ENCODE results near the genes GRAMD2B, ALDH7A1, ISOC1 and CHSY3.

DNA sequence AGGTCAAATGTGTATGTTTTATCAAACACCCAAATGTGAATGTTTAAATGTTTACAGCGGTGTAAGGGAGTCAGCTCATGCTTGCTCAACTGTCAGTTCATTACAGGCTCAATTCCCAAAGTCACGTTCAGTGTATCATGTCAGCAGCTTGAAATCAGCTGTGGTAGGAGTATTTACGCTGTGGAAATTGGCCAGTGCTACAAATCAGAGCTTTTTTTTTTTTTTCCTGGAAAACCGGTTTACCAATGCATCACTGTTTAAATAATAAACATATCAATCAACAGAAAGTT is 57.8 kb upstream of the GRAMD2B start:
- RRBS: no CpG with 5 or more reads among the region's 4 CpGs

- RRBS: under 1% methylated on average over 8 of the region's 50 CpGs
These were observed at the start of gene GRAMD2B for GRCh38 chr5:126422704-126424058. Gene GRAMD2B, plus strand, starts transcription at chr5:126423409.

GRCh38 chr5:126446246-126447325 is 23.4 kb downstream of the GRAMD2B start:
- RRBS: no CpG with 5 or more reads among the region's 9 CpGs

DNA sequence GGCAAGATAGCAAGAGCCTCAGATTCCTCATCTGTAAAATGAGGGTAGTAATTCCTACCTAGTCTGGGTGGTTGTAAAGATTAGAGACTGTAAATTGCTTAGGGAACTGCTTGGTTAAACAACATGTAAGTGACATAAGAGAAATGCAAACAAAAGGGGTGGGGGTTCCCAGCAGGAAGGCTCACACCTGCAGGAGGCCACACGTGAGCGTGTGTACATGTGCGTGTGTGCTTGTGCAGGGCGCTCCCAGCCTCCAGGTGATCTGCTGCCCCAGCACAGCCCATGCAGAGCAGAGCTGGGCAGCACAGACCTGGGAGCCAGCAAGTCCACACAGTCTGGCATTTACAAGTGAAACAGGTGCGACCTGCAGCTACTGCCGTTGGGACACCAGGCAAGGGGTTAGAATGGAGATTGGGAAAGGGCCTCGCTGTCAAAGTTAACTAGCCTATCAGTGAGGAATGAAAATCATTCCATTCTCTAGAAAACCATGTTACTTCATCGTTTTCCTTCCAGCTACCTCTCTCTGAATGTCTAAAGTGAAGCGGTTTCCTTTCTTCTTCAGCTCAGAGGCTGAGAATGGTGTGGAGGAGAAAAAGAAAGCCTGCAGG is 41.8 kb downstream of the GRAMD2B start:
- RRBS: no CpG with 5 or more reads among the region's 9 CpGs

- RRBS: no CpG with 5 or more reads among the region's 10 CpGs
These were observed 79.0 kb downstream of the GRAMD2B start for GRCh38 chr5:126502086-126502655.

GRCh38 chr5:126509335-126509983 is 85.6 kb downstream of the ALDH7A1 start:
- RRBS: no CpG with 5 or more reads among the region's 8 CpGs

- RRBS: 4% methylated on average over 12 of the region's 61 CpGs
These were observed at the start of gene ALDH7A1 for GRCh38 chr5:126594608-126595825. Gene ALDH7A1, minus strand, starts transcription at chr5:126595219.

DNA sequence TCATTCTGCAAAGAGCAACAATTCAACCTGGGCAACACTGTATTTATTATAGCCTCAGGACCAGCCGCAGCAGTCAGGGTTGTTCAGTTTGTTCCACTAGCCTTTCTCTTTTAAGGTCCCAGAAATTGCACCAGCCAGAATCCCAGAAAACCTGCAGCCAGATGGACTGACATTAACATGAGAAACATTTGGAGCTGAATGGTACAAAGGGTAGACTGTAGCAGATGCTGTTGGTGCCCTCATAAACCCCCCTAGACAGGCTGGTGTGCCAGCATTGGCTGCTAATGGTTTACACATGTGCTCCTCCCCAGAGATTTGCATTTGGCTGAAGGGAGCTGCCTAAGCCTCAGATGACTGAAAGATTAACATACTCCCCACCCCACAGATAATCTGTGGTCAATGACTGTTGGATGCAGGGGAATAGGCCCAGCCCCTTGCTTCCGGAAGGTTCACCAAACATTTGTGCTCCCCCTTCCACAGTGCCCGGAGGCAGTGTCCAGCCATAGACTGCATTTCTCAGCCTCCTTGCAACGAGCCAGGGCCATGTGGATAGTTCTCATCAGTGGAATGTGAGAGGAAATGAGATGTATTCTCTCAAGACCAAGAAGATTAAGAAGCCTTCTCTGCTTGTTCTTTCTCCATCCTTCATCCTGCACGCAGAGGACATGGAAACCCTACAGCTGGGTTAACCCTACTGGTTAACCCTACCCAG is 48.7 kb downstream of the TEX43 start:
- RRBS: no CpG with 5 or more reads among the region's 5 CpGs

DNA sequence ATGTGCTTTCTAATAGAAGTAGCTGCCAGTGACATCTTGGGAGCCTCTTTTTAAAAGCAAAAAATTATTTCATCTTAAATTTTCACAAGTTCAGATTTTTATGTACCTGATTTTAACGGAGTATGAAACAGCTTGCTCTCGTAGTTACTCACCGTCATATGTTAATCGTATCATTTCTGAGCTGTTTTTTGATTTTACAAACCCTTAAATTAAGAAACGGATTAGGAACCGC is 877 bp upstream of the LMNB1 start:
- RRBS: no CpG with 5 or more reads among the region's 6 CpGs

DNA sequence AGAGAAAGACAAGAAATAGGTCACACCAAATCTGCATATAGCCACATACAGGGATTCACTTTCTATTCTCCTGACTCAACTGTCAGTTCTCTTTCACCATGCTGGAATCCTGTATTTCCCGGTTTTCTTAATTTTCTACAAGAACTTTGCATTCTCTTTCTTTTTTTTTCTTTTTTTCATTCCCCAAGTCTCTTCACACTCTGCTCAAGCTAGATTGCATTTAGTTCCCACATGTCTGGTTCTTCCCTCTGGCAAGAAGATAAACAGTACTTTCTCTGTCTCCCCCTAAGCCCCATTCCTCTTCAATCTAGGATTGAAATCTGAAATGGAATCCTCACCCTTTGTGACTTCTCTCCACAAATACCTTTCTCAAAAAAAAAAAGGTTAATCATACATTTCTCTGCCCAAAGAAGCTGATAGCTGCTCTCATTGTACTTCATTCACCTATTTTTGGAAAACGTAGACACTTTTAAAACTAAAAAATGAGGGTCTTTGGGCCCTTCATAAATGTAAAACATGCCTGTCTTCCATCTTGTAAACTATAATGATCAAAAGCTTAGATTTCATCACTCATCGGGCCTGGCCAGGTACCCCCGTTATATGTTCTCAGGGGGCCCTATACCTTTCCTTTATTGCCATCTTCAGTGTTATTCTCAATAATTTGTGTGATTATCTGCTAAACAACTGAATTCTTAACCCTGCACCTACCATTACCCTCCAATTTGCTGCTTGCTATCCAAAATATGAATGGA is 64.0 kb upstream of the SLC12A2 start:
- RRBS: no CpG with 5 or more reads among the region's 4 CpGs

DNA sequence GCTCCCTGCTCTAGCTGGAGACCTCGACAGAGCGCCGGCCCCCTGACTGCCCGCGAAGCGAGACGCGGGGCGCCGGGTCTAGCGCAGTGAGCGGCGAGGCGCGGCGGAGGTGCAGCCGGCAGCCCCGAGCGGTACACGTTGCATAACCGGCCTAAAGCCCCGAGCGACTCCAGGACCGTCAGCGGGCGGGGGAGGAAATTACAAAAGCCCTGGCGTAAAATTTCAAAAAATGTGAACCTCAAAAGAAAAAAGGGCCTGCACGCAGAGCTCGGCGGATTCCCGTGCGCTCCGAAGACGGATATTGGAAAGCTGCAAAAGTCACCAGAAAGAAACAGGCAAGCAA is 340 bp downstream of the FBN2 start:
- RRBS: 9% methylated on average over 17 of the region's 34 CpGs

DNA sequence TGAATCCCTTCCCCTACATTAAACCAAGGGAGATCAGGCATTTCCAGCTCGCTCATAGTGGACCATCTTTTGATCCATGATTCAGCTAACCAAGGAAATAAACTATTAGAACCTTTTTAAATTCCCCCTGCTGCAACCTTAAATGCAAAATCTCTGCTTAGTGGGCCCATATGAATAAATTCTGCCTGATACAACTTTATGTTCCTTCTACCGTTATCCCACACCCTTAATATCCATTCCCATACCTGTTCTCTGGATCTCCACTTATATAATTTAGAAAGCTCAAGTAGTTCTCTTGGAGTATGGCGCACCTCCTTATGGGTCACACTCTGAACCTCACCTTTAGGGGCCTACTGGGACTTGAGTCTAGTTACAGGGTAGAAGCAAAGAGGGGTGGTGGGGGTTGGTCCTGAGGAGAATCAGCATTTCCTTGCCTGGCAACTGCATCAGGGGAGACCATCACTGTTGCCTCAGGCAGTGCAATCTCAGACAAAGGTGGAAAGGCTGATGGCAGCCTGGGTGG is 96.1 kb upstream of the FBN2 start:
- RRBS: no CpG with 5 or more reads among the region's 3 CpGs

- RRBS: 1% methylated on average over 27 of the region's 100 CpGs
These were observed at the start of gene ISOC1 for GRCh38 chr5:129094638-129095724. Gene ISOC1, plus strand, starts transcription at chr5:129094749.

DNA sequence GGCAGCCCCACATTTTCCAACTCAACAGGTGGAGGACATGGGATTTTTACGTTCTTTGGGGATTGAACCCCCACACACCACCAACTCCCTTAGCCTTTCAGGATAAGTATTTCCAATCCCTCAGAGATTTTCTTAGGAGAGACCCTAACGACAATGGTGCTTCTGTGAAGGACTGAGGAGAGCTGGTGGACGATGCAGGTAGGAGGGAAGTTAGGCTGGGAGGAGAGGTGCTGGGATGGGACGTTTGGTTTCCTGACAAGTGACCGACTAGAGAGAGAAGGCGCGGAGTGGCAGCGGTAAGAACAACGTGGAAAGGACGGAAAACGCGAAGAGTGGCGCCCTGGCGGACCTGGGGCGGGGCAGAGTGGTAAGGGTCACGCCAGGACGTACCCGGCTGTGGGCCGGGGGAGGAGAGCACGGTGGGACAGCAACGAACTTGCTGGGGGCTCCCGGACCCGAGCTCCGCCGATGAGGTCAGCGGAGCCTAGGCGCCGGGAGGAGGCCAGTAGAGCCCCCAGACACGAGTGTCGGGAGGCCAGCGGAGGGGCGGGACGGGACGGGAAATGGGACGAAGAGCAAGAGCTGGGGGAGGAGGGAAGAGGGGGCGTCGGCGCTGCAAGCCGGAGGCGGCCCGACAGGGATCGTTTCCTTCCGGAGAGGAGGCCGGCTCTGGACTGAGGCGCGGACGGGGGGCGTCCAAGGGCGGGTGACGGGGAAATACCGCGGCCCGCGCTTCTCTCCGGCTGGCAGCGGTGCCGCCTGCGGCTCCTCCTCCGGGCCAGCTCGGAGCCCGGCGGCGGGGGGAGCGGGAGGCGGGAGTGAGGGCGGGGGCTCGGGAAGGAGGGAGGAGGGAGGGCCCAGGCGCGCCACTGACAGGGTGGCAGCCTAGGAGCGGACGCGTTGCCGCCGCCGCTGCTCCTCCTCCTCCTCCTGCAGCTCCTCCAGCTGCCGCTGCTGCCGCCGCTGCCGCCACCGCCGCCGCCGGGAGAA is at the start of gene CHSY3:
TSS of gene CHSY3 (plus strand) at position 869 of the 990 bp plus-strand sequence.
- RRBS: 8% methylated on average over 20 of the region's 83 CpGs

GRCh38 chr5:130135452-130135758 is 231.1 kb downstream of the CHSY3 start:
- RRBS: no CpG with 5 or more reads among the region's 2 CpGs

GRCh38 chr5:131250684-131251144 is 13.1 kb upstream of the CDC42SE2 start:
- RRBS: no CpG with 5 or more reads among the region's 2 CpGs

- RRBS: no CpG with 5 or more reads among the region's 1 CpG
These were observed 39.6 kb downstream of the CDC42SE2 start for GRCh38 chr5:131303419-131303937.

- RRBS: no CpG with 5 or more reads among the region's 10 CpGs
These were observed 127.8 kb downstream of the CDC42SE2 start for GRCh38 chr5:131391520-131392257.

GRCh38 chr5:131536205-131536826 is 98.7 kb downstream of the RAPGEF6 start:
- RRBS: no CpG with 5 or more reads among the region's 6 CpGs

- RRBS: no CpG with 5 or more reads among the region's 11 CpGs
These were observed 61.9 kb downstream of the RAPGEF6 start for GRCh38 chr5:131573010-131573663.

Data from GM12891 (cell line).